Esophagus muscularis mucosa (tissue), 4 donors: ENCODE measurements around a stretch of chr21.

DNA sequence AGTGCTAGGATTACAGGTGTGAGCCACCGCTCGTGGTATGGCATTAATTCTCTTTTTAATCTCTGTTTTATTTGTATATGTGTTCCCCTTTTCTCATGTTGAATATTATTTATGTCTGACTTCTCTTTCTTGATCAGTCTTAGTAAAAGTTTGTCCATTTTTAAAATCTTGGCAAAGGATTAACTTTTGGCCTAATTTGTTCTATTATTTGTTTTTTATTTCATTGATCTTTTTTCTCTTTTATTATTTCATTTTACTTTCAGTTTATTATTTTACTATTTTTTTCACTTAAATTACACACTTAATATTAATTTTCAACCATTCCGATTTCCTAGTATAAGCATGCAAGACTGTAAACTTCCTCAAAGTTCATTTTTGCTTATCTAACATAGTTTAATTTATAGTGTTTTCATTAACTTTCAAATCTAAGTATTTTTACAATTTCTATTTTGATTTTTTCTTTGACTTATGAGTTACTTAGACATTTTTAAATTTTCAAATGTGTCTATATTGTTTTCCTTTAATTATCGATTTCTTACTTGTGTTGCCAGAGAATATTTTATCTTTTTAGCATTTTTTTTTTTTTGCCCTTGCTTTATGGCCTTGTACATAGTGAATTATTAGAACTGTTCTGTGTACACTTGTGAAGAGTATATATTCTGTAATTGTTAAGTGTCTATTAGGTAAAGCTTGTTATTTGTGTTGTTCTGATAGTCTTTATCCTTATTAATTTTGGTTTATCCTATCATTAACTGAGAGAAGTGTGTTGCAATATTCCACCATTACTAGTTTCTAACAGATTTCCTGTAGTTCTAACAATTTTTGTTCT lies 7.0 kb downstream of the TTC3 start:
- PRO-cap, result no peak
- RAMPAGE, long total RNA, 4 experiments, result no peak in any of the 4 experiments

GRCh38 chr21:37159534-37159772 lies 86.4 kb downstream of the TTC3 start:
- PRO-cap, result no peak
- RAMPAGE, long total RNA, 4 experiments, result no peak in any of the 4 experiments

GRCh38 chr21:37165318-37166142 lies 92.5 kb downstream of the TTC3 start:
- PRO-cap, result no peak
- RAMPAGE, long total RNA, 4 experiments, result no peak in any of the 4 experiments

- PRO-cap, result no peak
- RAMPAGE, long total RNA, 4 experiments, result no peak in any of the 4 experiments
Measured at GRCh38 chr21:37197755-37198560, 69.2 kb downstream of the VPS26C start.

DNA sequence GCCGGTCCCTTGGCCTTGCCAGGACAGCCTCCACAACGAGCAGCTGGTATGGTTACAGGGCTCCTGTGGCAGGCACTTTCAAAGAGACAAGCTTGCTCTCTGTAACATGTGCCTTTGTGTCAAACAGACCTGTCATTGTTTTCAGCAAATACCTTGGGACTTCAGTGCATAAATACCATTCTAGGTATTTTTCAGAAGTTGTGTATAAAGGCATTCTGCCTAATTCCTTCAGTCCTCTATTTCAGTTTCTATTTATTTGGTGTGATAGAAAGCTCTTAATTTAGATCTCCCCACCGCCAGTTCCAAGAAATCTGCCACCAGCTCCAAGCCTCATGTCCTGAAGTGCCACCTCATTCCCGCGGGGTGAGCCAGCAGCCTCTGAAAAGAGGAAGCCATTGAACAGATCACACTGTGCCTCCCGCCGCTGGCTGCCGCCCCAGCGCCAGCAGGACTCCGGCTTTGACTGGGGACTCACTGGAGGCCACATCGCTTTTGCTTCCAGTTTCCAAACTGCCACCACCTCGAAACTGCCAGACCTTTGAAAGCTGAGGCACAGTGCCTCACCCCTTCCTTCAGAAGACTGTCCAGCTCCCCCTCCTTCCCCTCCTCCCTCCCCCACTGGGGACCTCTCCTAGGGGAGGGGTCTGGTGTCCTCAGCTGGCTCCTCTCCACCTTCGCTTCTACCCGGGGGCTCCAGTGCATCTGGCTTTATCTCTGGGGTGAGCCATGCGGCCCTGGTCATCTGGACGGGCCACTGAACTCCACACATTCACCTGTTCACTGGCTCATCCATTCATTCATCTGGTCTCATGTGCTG lies 59.1 kb downstream of the VPS26C start:
- PRO-cap, result no peak
- RAMPAGE, long total RNA, 4 experiments, result no peak in any of the 4 experiments

- PRO-cap, result no peak
- RAMPAGE, long total RNA, 4 experiments, result no peak in any of the 4 experiments
Measured at GRCh38 chr21:37210181-37210521, 57.0 kb downstream of the VPS26C start.

GRCh38 chr21:37243293-37243545 lies 23.9 kb downstream of the VPS26C start:
- PRO-cap, result no peak
- RAMPAGE, long total RNA, 4 experiments, result no peak in any of the 4 experiments

DNA sequence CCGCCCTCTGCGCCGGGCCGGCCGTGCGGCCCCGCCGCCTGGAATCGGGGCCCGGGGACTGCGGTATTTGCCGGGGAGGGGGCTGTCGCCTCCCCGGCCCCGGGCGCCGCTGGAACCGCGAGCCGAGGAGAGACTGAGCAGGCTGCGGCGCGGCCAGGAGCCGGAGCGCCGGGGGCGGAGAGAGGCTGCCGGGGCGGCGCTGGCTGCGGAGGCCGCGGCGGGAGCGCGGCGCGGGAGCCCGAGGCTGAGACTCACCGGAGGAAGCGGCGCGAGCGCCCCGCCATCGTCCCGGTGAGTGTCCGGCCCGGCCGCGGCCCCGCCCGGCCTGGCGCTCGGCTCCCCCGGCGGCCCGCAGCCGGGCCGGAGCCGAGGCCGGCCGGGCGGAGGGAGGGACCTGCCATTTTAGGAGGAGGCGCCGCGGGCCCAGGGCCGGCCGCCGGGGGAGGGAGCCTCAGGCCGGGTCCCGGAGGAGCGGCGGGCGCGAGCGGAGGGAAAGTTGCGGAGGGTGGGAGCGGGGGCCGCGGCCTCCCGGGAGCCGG lies 834 bp downstream of the DYRK1A start:
- PRO-cap, result bidirectional peak, plus-strand start at position 249 of the sequence, minus-strand start at position 132 of the sequence; bidirectional peak, plus-strand start at position 454 of the sequence, minus-strand start at position 327 of the sequence
- RAMPAGE, long total RNA, 4 experiments, result no peak in any of the 4 experiments

DNA sequence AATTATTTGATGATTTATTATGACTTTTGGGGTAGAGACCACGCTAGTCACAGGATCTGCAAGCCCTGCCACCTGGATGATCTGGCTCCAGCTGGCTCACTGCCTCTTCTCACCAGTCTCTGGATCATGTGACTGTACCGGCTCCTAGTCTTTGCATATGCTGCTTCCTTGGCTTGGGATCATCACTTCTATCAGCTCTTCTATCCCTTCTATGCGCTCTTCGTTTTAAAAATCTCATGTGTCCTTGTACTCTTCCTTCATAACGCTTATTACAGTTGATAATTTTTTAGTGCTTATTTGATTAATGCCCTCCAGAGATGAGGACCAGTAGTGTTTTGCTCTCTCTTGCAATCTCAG lies 14.2 kb downstream of the DYRK1A start:
- PRO-cap, result no peak
- RAMPAGE, long total RNA, 4 experiments, result no peak in any of the 4 experiments

- PRO-cap, result no peak
- RAMPAGE, long total RNA, 4 experiments, result no peak in any of the 4 experiments
Measured at GRCh38 chr21:37408699-37409145, 42.1 kb downstream of the DYRK1A start.

GRCh38 chr21:37425191-37426355 lies 59.0 kb downstream of the DYRK1A start:
- PRO-cap, result no peak
- RAMPAGE, long total RNA, 4 experiments, result no peak in any of the 4 experiments

DNA sequence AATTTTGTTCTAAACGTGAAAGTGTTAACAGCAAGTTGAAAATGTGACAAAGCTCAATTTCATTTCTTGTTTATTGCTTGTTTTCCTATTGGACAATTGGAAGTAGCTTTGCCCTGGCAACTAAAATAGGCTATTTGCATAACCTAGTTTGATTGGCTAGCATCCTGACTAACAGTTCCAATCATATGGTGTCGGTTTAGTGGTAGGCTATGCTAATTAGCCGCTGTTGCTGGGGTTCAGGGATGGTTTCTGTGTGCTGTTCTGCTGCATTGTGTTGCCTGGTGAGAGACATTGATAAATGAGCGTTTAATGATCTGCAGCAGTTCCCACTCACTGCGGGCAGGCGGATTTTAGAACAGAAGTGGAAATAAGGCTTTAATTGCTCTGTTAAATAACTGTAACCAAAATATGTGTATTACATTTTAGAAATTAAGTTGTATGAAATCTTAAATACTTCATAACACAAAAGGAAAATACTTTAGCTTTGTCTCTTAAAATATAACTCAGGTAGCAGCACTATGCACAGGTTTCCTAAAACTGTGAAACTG lies 68.6 kb downstream of the DYRK1A start:
- PRO-cap, result no peak
- RAMPAGE, long total RNA, 4 experiments, result no peak in any of the 4 experiments

DNA sequence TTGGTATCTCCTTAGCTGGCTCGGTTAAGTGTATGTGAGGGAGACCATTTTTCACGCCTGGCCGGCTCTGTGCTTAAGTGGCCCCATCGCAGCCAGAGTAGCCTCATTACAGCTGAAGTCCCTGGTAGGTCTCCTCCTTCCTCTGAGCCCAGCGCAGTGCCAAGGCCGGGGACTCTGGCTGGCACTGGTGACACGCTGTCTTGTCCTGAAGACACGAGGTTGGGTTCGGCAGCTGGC lies 196.4 kb downstream of the DYRK1A start:
- PRO-cap, result no peak
- RAMPAGE, long total RNA, 4 experiments, result no peak in any of the 4 experiments

DNA sequence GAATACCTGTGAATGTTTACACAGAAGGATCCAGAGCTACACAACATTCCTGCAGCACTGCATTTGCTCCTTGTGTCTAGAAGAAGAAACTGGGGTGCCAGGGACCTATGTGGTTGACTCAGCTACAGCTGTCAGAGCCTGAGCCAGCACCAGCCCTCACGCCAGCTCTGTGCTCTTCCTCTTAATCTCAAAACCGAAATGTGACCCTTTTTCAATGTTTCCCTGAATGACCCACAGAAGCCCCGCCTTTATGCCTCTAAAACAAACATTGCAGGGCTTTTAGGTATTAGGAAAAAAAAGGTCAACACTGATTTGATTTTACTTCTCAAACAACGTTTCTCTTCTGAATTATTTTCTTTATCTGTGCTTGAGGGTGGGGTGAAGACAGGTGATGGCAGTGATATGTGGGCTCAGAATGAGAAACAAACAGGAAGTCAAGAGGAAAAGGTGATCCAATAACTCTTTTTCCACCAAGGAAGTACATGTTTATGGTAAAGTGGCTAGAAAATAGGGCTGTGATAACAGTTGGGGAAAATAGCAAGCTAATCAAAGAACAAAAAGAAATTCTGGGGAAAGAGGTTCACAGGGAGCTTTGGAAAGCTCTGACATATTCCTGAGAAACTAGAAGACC lies 260.6 kb downstream of the DYRK1A start:
- PRO-cap, result no peak
- RAMPAGE, long total RNA, 4 experiments, result no peak in any of the 4 experiments

- PRO-cap, result bidirectional peak, plus-strand start at chr21:38290070, minus-strand start at chr21:38289856
- RAMPAGE, long total RNA, 4 experiments, result no peak in any of the 4 experiments
Measured at GRCh38 chr21:38289648-38290122, 32.9 kb downstream of the KCNJ15 start.

DNA sequence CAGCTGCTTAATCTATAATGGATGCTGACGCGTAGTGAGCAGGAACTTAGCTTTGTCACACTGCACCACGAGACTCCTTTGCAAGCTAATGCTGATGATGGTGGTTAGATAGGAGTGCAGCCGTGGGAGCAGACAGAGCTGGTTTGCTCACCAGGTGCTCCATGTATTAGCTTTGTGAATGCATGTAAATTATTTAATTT lies 35.1 kb downstream of the KCNJ15 start:
- PRO-cap, result no peak
- RAMPAGE, long total RNA, 4 experiments, result no peak in any of the 4 experiments

DNA sequence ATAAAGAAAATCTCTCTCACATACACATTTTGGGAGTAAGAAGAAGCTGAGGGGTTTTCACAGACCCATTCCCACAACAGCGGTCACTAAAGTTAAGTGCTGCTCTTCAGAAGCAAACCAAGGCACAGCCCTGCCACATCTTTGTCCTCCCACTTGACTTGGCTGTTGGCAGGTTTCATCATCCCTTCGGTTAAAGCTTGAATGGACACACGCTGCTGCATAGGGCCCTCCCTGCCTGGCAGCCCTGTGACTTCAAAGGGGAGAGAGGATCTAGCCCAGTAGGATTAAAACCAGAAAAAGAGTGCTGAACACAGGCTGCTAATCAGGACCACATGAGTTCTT lies 49.7 kb downstream of the ERG start:
- PRO-cap, result no peak
- RAMPAGE, long total RNA, 4 experiments, result no peak in any of the 4 experiments

- PRO-cap, result unidirectional peak, plus-strand start at chr21:38660917; unidirectional peak, plus-strand start at chr21:38661057
- RAMPAGE, long total RNA, 4 experiments, result no peak in any of the 4 experiments
Measured at GRCh38 chr21:38660208-38661241, 145.2 kb upstream of the ETS2 start.

- PRO-cap, result no peak
- RAMPAGE, long total RNA, 4 experiments, result no peak in any of the 4 experiments
Measured at GRCh38 chr21:38819125-38820246, 13.8 kb downstream of the ETS2 start.

DNA sequence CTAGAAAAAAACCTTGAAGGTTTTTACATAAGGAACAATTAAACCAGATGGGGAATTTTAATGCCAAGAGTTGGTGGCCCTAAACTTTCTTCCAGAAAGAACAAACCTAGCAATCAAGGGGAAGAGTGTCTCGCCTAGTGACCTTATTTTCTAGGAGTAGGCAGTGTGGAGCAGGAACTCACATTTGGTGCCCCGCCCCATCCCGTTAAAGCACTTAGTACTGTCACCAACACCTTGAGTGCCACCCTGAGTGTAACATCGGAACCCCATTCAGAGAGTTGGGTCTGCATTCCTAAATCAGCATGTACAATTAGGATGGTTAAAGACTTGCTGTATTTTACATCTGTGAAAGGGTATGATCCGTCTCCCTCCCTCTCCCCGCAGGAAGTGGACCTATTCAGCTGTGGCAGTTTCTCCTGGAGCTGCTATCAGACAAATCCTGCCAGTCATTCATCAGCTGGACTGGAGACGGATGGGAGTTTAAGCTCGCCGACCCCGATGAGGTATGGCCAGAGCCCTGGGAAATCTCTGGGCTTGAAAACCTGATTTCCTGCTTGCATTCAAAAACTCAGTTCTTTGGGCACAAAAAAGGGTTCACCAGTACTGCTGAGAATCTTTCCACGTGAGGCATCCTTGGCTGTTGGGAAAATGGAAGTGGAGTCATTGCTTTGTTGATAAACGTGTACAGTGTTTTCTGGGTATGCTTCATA lies 15.6 kb downstream of the ETS2 start:
- PRO-cap, result no peak
- RAMPAGE, long total RNA, 4 experiments, result no peak in any of the 4 experiments